Airway epithelial cell (primary cell): ENCODE data around the gene BIVM.

GRCh38 chr13:99718113-99718685 is 111.7 kb downstream of the CLYBL start:
- RAMPAGE, long total RNA, result no peak

- RAMPAGE, long total RNA, result no peak
Observed at GRCh38 chr13:99959618-99960376, 11.8 kb downstream of the ZIC5 start.

DNA sequence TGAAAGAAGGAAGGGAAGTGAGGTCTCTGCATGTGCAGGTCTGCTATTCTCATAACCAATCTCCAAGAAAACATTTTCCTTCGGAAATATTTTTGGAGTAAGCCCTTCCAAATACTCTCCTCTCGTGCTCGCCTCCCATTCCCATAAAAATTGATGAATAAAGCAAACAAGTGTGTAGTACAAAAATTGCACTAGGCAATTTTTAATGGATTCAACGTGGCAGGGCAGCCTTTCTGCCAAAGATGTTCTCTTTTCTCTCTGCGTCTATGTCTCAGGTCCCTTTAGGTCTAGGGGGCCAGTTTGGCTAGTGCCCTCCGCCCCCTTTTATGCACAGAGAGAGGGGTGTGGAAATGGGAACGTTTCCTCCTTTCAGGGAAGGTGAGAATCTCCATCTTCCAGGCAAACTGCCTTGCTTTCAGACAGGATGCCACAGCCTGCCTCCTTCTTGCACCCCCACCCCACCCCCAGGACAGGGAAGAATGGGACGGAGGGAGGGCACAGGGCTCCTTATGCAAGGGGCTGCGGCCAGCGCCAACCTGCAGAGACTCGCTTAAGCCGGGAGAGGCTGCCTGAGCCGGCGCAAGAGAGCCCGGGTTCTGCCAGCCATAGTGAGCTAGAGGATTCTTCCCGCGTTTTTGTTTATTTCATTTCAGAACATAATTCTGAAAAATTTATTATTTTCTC is 2.7 kb upstream of the ZIC2 start:
- RAMPAGE, long total RNA, result no peak

GRCh38 chr13:99991000-99991853 is 9.6 kb downstream of the ZIC2 start:
- RAMPAGE, long total RNA, result no peak

- RAMPAGE, long total RNA, result no peak
Observed at GRCh38 chr13:99996240-99996493, 14.6 kb downstream of the ZIC2 start.

GRCh38 chr13:100325713-100326334 is 236.9 kb downstream of the PCCA start:
- RAMPAGE, long total RNA, result no peak

- RAMPAGE, long total RNA, result no peak
Observed at GRCh38 chr13:100462506-100463560, 125.8 kb downstream of the GGACT start.

DNA sequence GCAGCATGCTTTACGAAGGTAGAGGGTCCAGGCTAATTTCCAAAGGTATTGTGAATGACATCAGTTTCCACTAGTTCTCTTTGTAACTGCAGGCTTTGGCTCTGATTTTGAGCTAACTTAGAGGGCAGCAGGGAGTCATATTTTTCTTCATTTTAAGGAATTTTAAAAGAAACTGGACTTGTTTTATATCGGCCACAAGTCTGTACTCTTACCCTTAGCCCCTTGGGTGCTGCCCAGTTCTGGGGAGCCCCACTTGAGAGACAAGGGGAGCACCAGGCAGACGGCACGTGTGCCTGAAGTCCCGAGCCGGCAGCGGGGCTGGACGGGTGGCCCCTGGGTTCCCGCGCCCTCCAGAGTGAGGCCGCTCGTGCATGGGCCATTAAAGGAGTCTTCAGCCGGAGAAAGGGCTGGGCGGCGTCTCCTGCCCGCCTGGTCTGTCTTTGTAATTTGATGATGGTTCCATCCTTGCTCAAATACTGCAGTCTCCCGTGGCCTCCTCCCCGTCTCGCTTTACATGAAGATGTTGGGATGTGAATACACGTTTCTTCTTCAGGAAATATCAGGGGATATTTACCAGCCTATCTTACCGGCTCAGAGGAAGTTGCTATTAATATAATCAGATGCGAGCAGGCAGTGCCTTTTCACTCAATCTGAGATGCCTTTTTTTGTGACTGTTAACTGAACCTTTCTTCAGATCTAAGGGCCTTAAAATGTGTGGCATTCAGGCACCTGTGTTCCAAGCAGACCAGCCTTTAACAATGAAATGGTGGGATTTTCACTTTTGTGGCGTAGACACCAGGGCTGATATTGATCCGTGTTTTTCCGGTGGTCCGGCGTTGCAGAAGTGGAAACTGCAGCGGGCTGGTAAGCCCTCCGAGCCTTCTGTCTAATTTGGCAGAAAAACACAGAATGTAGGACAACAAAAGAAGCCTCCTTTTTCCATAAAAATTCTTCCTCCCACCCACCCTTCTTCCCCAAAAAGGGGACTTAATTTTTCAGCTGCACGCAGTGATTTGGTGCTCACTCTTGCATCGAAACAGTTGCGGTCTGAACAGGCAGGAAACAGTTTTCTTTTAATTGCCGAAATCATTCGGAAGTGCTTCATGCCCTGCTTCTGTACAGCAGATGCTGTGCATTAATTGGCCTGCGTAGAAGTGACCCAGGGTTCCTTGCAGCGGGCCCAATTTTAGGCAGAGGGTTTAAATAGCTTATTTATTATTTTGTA is 67.2 kb downstream of the GGACT start:
- RAMPAGE, long total RNA, result no peak

GRCh38 chr13:100669338-100669994 is 5.1 kb downstream of the TMTC4 start:
- RAMPAGE, long total RNA, result no peak

DNA sequence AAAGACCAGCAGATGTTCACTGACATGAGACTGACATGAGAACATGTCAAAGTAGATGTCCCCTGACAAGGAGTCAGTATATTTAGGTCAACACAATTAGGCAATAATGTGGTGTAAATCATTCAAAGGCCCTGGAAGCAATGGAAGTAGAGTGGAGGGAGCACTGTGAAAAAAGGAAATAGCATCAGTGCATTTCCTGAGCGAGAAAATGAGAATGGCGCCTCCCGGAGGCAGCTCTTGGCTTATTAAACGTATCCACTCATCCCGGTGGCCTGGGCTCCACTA is 173.6 kb upstream of the TMTC4 start:
- RAMPAGE, long total RNA, result no peak

DNA sequence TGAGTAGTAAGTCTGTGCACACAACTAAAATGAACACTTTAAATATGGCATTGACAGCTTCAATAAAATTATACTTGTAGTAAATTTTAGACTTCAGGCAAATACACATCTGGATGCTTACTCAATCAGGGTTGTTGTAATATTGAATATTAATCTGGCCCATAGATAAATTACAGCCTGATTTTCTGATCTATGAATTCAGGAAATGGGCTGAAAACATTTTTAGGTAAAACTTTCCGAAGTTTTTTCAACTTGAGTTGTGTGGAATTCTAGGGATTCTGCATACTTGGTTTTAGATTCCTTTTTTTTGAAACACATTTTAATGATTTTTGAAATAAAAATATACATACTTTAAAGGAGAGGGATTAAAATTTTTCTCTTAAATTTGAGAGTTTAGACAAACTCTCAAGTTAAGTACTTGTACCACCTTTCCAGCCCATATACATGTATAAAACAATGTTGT is 145.2 kb downstream of the FGF14 start:
- RAMPAGE, long total RNA, result no peak

DNA sequence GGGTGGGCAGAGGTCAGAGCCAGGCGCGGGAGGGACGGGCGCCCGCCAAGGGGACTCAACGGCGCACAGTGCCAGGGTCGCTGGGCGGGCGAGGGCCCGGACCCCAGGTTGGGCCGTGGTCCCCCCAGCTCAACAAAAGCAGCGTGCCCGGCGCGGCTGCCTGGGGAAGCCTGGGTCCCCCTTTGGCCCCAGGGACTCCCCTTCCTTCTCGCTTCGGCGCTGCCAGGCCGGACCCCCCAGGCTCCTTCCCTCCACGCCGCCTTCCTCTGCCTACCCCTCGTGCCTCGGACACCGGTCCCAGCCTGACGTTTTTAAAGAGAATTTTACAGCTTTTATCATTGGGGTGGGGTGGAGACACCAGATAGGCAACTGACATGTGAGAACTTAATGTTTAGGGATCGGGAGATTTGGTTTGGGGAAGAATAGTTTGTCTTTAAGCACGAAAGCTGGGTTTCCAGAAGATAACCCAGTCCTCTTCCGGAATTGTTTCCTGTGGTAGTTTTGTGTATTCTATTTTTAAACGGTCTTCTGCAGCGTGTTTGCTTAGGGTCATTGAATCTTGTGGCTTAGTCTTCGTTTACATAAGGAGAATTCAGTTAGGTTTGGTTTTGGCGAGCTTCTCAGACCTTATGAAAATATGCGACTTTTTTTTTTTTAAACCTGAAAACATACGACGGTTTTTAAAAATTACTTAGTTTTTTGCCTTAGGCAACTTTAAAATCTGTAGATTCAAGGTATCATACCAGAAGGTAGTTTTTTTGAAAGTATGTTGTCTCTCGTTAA is 740 bp downstream of the TPP2 start:
- RAMPAGE, long total RNA, result no peak

DNA sequence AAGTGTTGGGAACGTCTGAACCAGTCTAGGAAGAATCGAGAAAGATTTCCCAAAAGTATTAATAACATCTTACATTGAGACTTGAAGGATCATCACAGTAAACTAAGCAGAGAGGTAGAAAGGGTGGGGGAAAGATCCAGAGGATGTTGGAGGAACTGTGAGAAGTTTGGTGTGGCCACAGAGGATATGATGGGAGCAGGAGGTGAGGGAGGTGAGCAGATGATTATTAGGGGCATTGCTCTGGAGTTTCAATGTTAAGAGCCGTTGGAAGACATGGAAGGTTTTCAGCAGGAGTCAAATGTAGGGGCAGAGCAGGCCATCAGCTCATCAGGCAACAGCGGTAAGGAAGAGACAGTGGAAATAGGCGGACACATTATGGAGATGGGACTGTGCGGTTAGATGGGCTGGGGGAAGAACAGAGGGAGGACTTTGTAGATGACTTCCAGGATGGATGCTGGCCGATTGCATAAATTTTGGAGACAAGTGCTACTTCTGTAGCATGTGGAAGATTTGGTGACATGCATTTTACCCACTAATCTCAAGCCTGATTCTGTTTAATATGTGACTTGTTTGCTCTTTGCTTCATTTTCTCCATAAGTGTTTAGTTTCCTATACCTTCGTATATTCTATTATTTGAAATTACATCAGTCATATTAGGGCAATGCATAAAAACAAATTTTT is 24.7 kb downstream of the TPP2 start:
- RAMPAGE, long total RNA, result no peak

- RAMPAGE, long total RNA, result no peak
Observed at GRCh38 chr13:102724784-102725362, 30.0 kb upstream of the METTL21C start.

- RAMPAGE, long total RNA, result no peak
Observed at GRCh38 chr13:102770227-102771063, 3.1 kb downstream of the TEX30 start.

- RAMPAGE, long total RNA, result no peak
Observed at GRCh38 chr13:102798851-102799581, at the start of gene BIVM. Gene BIVM (plus strand): TSS chr13:102799119.

- RAMPAGE, long total RNA, result no peak
Observed at GRCh38 chr13:104015069-104015561, 948.9 kb upstream of the SLC10A2 start.

DNA sequence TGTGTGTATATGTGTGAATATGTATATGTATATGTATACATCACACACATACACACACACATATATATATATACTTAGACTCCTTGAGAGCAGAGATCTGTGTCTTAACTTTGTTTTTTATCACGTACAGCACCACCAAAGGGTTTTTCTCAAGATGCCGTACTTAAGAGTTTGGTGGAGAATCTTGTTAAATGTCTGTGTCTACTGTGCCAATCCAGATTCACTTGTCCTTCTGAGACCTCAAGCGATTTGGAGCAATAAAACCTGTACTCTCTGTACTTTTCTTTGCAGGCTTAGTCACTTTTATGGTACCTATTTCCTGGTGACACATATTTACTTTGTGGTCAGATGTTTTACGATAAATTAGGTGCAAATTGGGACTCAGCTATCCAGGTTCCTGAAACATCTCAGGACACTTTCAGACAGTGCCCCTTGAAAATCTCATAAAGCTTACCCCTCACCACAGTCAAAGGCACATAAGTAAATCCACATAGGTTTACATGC is 438.9 kb downstream of the EFNB2 start:
- RAMPAGE, long total RNA, result no peak

DNA sequence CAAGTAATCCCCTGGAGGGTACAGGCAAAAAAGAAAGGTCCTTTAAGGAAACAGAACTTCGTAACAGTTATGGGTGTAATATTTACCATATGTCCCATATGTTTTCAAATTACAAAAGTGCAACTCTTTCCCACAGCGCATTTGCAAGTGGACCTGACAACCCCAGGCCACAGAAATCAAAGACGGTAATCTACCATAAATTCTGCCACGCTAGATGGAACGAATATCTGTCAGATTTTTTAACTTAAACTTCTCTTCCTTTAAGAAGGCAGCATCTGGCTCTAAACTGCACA is 436.0 kb downstream of the EFNB2 start:
- RAMPAGE, long total RNA, result no peak

GRCh38 chr13:106471981-106472569 is 63.4 kb downstream of the EFNB2 start:
- RAMPAGE, long total RNA, result no peak